ENCODE data around the genes UGGT1 and POTEJ.

DNA sequence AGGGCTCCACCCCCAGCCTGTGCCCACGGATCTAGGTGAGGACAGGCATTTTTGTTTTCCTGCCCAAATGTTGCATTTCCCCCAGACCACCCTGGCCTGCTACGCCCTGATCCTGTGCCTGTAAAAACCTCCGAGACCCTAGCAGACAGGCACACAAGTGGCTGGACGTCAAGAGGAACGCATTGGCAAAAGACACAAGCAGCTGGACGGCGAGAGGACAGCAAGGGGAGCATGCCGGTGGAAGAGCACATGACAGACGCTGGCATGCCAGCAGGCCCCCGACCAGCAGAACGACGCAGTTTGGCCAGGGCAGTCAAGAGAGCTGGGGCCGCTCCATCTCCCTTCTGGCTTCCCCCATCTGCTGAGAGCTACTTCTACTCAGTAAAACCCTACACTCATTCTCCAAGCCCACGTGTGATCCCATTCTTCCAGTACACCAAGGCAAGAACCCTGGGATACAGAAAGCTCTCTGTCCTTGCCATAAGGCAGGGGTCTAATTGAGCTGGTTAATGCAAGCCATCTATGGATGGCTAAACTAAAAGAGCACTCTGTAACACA lies 42.1 kb downstream of the SAP130 start:
- RRBS, result no CpG with 5 or more reads among the region's 14 CpGs

- RRBS, result under 1% methylated on average over 15 of the region's 46 CpGs
These were observed at the start of gene UGGT1 for GRCh38 chr2:128090951-128091463. Gene UGGT1, plus strand, starts transcription at chr2:128091200.

DNA sequence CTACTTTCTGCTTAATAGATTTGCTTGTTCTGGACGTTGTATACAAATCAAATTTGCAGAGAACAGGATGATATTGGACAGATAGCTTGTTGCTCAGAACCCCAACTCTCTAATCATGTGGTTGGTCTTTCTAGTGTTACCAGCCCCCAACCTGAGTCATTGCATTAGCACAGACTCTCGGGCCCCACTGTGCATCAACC lies 55.7 kb downstream of the UGGT1 start:
- RRBS, result no CpG with 5 or more reads among the region's 2 CpGs

GRCh38 chr2:128267138-128267710 lies 51.4 kb downstream of the HS6ST1 start:
- RRBS, result no CpG with 5 or more reads among the region's 12 CpGs

DNA sequence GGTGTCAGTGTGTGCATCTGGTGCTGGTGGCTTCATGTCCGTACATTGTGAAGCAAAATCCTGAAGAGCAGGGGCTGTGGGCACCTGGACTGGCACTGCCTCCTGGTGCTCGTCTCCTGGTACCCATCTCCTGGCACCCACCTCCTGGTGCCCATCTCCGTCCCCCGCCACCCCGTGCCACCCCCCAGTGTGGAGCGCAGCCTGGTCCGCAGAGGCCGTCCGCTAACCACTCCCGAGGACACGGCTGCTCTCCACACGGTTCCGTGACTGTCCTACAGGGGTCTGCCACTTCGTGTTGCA lies 119.3 kb upstream of the HS6ST1 start:
- RRBS, result no CpG with 5 or more reads among the region's 14 CpGs

DNA sequence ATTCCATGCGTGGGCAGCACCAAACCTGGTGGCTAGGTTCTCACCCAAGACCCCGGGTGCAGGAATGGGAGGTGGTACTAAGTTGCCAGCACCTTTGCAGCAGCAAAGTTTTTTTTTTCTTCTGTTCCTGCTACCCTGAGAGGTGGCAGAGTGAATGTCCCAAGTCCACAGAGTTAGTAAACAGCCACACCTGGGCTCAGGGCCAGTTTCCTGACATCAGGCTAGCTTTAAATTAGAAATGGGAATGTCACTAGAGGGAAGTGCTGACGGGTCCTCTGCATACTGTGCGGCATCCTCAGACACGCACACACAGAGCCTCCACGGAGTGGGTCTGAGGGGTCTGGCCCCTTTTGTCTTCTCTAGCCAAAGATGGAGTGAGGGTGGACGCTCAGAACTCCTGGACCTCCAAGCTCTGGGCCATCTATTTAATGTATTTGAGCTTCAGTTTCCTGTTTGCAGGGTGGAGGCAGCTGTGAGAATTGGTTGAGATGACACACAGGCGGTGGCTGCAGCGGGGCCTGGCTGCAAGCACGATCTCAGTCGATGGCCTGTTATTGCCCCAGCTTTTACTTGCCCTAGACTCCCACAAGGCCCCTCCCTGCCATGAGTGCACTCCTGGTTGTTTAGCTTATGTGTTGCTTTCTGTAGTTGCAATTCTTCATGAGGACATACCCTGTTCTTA lies 751.3 kb upstream of the HS6ST1 start:
- RRBS, result no CpG with 5 or more reads among the region's 11 CpGs

DNA sequence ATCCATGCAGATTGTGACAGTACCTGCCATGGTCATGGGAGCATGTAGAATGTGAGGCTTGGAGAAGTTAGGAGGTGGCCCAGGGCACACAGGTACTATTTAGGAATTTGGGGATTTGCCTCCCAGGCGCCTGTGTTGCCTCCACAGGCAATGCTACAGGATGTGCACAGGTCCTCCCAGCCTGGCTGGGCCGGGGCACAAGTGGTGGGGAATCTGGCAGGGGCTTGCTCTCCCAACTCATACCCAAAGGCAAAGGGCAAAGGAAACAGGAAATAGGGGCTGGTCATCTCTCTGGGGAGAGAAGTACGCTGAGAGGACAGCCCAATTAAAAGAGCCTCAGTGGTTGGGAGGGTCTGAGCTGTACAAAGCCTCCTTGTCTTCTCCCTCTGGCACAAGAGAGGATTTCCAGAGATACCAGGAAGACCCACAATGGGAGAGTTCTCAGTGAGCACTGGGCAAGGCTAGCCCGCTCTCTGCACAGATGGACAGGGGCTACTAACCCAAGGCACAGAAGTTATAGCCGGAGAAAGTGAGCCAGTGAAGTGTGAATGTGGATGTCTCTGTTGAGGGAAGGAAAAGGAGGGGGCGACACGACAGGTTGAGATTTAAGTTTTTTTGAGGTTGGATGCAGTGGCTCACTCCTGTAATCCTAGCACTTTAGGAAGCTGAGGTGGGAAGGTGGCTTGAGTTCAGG lies 40.5 kb upstream of the RAB6C start:
- RRBS, result no CpG with 5 or more reads among the region's 7 CpGs

- RRBS, result no CpG with 5 or more reads among the region's 4 CpGs
These were observed 7.0 kb downstream of the MZT2B start for GRCh38 chr2:130189070-130189504.

GRCh38 chr2:130332315-130332856 lies 9.6 kb downstream of the CCDC115 start:
- RRBS, result no CpG with 5 or more reads among the region's 24 CpGs

- RRBS, result no CpG with 5 or more reads among the region's 15 CpGs
These were observed 6.3 kb downstream of the IMP4 start for GRCh38 chr2:130348694-130349606.

- RRBS, result no CpG with 5 or more reads among the region's 16 CpGs
These were observed at the start of gene POTEJ for GRCh38 chr2:130611136-130611650. Gene POTEJ, plus strand, starts transcription at chr2:130611440.

DNA sequence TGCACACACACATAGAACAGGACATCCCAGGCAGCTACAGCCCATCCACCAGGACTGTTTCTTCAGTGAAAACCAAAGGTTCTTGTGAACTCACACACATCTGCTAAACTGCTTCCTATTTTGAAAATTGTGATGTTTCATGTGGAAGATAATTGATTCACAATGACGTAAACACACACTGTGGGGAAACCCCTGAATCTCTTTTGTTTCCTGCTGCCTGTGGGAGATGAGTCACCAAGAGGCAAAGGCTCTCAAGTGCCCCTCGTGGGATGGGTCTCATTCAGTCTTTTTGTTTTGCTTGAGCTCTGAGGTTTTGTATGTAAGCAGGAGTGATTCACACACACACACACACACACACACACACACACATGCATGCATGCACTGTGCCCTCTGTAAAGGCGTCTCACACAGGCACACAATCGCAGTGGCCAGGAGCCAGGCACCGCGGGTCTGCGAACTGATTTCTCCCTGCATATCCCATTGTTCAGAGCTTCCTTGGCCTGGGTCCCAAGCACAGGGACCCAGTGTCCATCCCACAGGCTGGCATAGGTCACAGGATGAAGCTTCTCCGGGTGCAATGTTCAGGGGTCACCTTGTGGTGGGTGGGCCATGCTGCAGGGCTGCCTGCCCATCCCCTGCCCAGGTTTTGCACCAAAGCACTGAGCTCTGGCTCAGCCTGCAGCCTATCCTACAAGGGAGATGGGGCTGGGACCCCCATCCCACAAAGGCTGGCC lies 12.1 kb upstream of the ARHGEF4 start:
- RRBS, result no CpG with 5 or more reads among the region's 8 CpGs

DNA sequence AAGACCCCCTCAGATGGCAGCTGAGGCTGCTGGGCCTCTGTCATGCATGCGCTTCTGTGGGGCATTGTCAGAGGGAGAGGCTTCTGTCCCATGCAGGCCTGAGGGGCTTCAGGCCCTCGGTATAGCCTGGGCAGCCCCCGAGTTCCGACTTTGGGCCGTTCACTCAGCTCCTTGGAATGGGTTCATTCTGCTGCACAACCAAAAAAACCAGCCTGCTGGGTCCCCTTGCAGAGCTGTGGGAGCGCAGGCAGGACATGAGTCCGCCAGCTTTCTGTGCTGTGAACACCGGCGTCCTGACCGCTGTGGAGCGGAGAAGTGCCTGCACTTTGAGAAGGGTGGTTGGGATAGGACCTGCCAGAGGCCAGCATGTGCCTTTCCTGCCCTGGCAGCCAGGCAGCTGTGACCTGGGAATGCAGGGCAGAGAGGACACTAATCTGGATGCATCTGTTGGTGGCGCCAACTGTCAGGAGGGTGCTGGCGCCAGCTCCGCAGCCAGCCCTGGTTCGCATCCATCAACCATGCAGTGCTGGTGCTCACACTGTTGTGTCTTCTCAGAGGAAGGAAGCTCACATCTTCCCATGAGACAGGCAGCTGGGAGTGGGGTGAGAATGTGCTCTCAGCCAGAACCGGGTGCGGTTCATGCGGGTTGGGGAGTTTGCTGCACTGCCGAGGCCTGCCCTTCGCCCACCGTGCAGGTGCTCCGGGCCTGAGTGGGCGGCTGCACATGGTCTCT lies 14.3 kb downstream of the ARHGEF4 start:
- RRBS, result 78% methylated on average over 7 of the region's 23 CpGs

- RRBS, result 14% methylated on average over 5 of the region's 18 CpGs
These were observed 127.0 kb downstream of the FAM168B start for GRCh38 chr2:130966063-130966909.

- RRBS, result 24% methylated on average over 30 of the region's 59 CpGs
These were observed 53.3 kb downstream of the FAM168B start for GRCh38 chr2:131039875-131040411.

- RRBS, result no CpG with 5 or more reads among the region's 8 CpGs
These were observed 42.6 kb downstream of the FAM168B start for GRCh38 chr2:131050645-131051141.

GRCh38 chr2:131353177-131353673 lies 10.7 kb downstream of the RAB6D start:
- RRBS, result no CpG with 5 or more reads among the region's 44 CpGs

DNA sequence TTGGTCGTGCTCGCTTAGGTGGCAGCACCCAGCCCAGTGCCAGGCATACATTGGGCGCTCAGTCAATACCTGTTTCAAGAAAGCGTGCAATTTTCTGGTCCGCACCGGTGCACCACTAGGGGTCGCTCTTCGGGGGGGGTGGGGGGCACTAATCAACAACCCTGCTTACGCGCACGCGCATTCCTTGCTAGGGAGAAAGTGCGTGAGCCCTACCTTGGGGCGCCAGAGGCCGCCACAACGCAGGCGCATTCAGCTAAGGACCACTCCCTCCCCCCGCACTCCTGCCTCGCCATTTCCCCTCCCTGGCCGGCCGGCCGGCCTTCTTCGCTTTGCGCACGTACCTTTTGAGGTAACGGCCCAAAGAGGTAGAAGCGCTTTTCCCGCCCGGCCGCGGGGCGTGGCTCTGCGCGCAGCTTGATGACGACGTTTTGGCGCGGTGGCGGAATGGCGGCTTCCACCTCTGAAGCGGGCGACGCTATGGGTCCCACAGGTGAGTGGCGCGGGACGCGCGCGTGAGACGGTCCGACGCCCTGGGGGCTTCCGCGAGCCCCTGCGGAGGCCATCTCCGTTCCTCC lies 541 bp upstream of the MZT2A start:
- RRBS, result 1% methylated on average over 4 of the region's 56 CpGs

GRCh38 chr2:131669043-131669502 lies 141.4 kb downstream of the CCDC74A start:
- RRBS, result no CpG with 5 or more reads among the region's 2 CpGs

DNA sequence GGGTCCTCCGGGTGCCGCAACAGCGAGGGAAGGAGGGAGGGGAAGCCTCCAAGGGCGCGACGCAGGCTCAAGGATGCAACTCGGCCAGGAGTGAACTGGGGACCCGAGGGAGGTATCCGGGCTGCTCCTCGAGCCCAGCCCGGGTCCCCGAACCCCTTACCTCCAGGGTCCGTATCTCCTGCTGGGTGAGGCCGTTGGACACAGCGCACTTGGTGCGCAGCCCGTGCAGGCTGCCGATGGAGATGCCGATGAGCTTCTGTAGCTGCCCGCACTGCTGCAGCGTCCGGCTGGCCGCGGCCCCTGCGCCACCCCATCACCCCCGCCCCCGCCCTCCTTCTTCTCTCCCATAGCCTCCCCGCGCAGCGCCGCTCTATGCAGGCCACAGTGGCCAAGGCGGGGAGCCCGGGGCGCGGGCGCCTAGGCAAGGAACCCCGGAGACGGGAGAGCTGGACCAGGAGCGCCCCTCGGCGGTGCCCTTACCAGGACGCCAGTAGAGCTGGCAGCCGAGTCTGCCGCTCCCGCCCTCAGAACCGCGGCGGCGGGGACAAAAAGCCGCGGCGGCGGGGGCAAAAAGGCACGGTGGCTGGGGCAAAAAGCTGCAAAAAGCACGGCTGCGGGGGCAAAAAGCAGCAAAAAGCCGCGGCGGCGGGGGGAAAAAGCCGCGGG lies 124.0 kb downstream of the ANKRD30BL start:
- RRBS, result no CpG with 5 or more reads among the region's 62 CpGs

Data from AG09319 (cell line).